ENCODE data around the genes CCN5, PABPC1L and WFDC5.

GRCh38 chr20:44585419-44585993, 3.1 kb downstream of the PKIG start:
- PRO-cap = no peak

DNA sequence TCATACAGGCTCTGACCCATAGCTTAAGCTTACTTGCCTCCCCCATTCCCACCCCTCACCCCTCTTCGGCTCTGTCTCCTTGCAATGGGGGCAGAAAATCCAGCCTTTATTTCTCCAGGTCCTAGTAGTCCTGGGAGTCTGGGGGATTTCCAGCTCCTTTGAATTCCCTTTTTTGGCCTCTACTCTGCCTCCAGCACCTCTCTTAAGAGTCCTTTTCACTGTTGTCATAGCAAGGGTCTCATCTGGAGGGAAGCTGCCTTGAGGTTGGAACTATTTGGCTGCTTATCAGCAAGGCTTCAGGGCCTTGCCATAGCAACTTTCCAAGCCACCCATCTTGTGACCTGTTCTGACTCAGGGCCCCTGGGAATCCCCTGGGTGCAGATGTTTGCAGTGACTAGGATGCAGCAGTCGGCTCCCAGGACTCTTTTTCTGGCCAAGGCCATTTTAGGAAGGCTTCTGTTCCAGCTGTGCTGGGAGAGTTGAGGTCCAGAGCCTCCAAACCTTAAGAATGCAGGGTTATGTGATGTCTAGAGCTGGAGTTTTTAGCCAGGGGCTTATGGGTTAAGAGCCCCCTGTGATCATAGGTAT, 12.3 kb downstream of the PKIG start:
- PRO-cap = no peak

GRCh38 chr20:44596894-44597436, 14.6 kb downstream of the PKIG start:
- PRO-cap = no peak

GRCh38 chr20:44609894-44610694, 27.7 kb downstream of the PKIG start:
- PRO-cap = unidirectional peak, minus-strand start at chr20:44610039

- PRO-cap = no peak
These were observed 30.4 kb downstream of the ADA start for GRCh38 chr20:44621063-44621566.

- PRO-cap = no peak
These were observed 14.0 kb downstream of the ADA start for GRCh38 chr20:44637264-44638101.

- PRO-cap = bidirectional peak, plus-strand start at chr20:44642807, minus-strand start at chr20:44642532; unidirectional peak, minus-strand start at chr20:44642968
These were observed 9.0 kb downstream of the ADA start for GRCh38 chr20:44642226-44643205.

- PRO-cap = no peak
These were observed 23.6 kb upstream of the CCN5 start for GRCh38 chr20:44691672-44691931.

- PRO-cap = unidirectional peak, plus-strand start at chr20:44715370
These were observed at the start of gene CCN5 for GRCh38 chr20:44714403-44715609. TSS of gene CCN5 (plus strand) at chr20:44715369.

DNA sequence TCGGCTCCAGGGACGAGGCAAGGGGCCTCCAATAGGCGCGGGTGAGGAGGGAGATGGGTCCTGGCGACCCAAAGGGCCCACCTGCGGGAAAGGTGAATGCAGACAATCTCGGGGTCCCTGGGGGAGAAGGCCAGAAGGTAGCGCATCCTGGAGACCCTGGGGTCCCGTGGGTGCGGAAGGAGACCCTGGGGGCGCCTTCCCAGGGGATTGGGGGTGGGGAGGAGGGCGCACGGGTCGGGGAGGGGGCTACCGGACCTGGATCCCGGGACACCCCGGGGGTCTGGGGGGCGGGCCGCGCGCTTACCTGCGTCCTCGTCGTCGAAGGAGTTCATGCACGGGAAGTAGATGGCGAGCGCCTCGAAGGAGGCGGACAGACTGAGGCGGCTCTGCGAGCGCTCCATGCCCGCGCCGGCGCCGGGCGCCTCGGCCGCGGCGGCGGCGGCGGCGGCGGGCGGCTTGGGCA, 444 bp downstream of the RIMS4 start:
- PRO-cap = no peak

DNA sequence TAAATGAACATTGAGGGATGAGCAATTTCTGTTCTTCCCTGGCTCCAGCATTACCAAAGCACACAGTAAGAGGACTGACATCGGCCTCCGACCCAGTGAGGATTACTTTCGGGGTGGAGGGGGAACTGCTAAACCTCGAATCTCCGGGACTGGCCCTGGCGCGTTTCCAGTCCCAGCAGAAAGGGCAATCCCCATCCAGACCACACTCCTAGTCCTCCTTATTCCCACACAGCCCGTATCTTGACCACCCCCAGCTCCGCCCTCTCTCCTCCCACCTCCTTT, 372 bp upstream of the YWHAB start:
- PRO-cap = unidirectional peak, minus-strand start at position 104 of the sequence

DNA sequence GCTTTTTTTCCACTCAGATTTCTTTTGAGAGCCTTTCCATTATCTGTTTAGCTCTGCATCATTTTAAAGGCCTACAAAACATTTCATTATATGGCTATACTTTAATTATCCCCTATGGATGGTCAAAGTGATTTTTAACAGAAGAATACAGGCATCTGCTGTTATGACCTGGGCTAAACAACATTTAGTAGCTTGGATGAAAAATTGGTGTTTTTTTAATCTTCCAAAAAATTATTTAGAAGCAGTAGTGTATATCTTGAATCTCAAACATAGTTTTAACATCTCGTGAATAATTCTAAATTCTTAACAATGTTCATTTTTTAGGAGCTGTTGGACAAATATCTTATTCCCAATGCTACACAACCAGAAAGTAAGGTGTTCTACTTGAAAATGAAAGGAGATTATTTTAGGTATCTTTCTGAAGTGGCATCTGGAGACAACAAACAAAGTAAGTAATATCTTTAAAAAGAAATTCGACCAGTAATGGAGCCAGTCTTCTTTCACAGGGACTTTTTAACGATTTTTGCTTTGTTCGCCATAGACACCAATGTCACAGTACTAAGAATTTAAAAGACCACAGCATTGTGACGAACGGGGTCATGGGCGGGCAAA, 6.1 kb upstream of the PABPC1L start:
- PRO-cap = no peak

DNA sequence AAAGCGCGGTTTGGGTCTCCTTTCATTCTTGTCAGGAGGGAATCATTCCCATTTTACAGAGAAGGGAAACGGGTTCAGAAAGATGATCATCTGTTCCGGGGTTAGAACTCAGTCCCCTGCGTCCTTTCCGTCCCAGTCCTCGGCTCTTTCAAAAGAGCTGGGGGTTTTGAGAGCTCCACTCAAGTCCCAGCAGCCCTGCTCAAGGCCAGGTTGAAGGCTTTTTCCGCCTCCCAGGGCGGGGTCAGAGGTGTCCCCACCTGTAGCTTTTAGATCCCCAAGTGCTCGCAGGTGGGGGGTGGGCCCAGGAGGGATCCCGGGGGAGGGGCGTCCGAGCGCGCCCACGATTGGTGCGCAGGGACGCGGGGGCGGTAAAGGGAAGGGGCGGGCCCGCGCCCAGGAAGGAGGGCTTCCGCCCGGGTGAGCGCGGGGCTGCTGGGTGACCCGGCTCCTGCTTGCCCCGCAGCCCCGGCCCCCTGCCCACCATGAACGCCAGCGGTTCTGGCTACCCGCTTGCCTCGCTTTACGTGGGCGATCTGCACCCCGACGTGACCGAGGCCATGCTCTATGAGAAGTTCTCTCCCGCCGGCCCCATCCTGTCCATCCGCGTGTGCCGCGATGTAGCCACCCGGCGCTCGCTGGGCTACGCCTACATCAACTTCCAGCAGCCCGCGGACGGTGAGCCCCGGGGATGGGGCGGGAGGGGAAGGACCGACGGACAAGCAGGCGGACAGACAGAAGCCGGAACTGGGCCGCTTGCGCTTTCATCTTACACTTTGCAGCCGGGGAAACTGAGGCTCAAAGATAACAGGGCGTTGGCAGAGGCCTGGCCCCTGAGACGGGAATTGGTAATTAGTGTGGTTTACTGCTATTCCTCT, at the start of gene PABPC1L:
Gene PABPC1L, plus strand, starts transcription at position 399 of the 875 bp plus-strand sequence.
- PRO-cap = bidirectional peak, plus-strand start at position 399 of the sequence, minus-strand start at position 141 of the sequence; unidirectional peak, plus-strand start at position 678 of the sequence

DNA sequence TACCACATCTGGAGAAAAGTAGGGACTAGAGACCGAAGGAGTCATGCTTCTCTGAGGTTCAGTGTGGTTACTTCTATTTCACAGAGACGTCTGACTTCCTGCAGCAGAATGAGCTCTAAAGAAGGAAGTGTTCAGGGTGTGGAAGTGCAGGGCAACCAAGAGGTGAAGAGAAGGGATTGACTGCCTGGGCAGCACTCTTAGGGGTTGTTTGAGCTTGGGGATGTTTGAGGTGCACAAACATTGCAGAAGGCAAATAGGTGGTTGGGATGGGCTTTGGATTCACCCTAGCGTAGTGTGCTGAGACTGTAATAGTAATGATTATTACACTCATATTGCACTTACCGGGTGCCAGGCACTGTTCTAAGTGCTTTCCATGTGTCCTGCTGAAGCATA, 1.2 kb downstream of the STK4 start:
- PRO-cap = bidirectional peak, plus-strand start at position 83 of the sequence, minus-strand start at position 92 of the sequence

DNA sequence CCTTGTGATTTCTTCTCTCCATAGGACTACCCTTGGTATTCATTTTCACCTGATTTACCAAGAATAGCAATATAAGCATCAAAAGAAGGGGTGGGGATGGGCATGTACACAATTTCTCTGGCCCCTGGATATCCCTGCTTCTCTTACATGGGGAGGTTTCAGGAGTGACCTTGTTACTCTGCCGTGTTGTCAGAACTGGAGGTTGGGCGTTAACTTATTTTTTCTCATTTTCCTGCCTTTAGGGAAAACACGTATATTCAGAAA, 46.1 kb downstream of the KCNS1 start:
- PRO-cap = unidirectional peak, minus-strand start at position 185 of the sequence

DNA sequence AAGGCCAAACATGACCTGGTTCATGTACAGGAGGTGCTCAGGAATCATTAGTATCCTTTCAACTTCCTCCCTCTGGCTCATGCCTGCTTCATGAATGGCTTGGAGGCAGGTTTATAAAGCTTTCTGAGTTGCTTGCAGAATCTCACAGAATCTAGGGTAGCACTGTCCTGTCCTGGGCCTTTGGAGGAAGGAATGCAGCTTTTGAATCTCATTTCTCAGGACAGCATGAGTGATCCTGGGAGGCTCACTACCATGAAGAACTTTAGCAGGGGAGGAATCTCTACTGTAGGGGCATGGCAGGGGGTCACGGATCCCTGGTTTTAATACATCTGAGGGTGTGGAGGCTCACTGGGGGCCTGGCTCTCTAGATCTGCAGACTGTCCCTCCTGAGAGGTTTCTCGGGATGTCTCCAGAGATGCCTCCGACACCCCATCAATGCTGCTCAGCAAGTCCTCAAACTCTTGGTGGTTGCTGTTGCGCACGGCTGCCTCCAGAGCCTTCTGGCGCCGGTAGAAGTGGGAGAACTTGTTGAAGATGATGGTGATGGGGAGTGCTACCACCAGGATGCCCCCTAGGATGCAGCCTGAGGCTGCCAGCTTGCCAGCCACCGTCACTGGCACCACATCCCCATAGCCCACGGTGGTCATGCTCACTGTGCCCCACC, 6.2 kb downstream of the KCNS1 start:
- PRO-cap = no peak

- PRO-cap = no peak
These were observed at the start of gene WFDC5 for GRCh38 chr20:45114945-45115633. TSS of gene WFDC5 (minus strand) at chr20:45115174.

GRCh38 chr20:45338550-45338842, 9.7 kb downstream of the SDC4 start:
- PRO-cap = no peak

- PRO-cap = no peak
These were observed 1.6 kb downstream of the SDC4 start for GRCh38 chr20:45346728-45346958.

DNA sequence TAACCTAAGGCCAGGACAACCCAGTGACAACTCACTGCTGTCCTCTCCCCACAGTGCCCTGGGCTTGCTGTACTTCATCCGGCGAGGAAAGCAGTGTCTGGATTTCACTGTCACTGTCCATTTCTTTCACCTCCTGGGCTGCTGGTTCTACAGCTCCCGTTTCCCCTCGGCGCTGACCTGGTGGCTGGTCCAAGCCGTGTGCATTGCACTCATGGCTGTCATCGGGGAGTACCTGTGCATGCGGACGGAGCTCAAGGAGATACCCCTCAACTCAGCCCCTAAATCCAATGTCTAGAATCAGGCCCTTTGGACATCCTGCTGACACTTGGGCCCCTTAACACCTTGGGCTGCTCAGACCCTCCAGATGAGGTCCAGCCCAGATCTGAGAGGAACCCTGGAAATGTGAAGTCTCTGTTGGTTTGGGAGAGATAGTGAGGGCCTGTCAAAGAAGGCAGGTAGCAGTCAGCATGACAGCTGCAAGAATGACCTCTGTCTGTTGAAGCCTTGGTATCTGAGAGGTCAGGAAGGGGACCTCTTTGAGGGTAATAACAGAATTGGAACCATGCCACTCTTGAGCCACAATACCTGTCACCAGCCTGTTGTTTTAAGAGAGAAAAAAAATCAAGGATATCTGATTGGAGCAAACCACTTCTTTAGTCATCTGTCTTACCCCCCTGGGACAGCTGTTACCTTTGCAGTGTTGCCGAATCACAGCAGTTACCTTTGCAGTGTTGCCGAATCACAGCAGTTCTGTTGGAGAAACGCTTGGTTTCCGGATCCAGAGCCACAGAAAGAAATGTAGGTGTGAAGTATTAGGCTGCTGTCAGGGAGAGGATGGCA, 4.1 kb downstream of the SYS1 start:
- PRO-cap = no peak